Sigmoid colon (tissue), 4 donors: ENCODE measurements around the gene USP7.

DNA sequence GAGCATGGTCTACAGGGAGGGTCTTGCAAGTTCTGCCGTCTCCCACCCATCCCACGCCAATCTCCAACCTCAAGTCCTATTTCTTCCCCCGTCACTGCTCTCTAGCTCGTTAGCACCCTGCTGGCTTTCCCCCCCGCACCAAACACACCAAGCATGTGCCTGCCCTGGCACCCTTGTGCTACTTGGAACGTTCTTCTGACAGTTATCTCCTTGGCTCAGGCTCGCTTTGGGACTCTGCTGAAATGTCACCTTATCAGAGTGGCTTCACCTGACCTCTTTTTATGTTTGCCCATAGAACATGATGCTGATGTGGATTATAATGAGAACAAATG lies 21.9 kb downstream of the GLYR1 start:
- PRO-cap: no peak
- RAMPAGE, long total RNA, 4 experiments: no peak in any of the 4 experiments

DNA sequence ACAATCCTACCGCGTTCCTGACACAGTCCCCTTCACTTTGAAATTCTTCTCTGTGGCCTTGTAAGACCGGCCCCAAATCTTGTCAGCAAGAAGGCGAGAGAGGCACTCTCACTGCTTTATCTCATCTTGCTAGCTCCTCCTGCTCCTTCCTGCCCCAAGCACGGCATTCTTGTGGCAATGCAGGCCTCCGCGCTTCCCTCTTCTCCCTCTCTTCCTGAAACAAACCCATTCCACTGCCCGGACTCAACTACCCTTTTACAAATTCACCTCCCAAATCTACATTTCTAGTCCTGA lies 16.5 kb downstream of the GLYR1 start:
- PRO-cap: no peak
- RAMPAGE, long total RNA, 4 experiments: no peak in any of the 4 experiments

GRCh38 chr16:4880844-4881480 lies 33.7 kb downstream of the UBN1 start:
- PRO-cap: no peak
- RAMPAGE, long total RNA, 4 experiments: no peak in any of the 4 experiments

- PRO-cap: no peak
- RAMPAGE, long total RNA, 4 experiments: no peak in any of the 4 experiments
These were observed 40.7 kb downstream of the UBN1 start for GRCh38 chr16:4887949-4888364.

DNA sequence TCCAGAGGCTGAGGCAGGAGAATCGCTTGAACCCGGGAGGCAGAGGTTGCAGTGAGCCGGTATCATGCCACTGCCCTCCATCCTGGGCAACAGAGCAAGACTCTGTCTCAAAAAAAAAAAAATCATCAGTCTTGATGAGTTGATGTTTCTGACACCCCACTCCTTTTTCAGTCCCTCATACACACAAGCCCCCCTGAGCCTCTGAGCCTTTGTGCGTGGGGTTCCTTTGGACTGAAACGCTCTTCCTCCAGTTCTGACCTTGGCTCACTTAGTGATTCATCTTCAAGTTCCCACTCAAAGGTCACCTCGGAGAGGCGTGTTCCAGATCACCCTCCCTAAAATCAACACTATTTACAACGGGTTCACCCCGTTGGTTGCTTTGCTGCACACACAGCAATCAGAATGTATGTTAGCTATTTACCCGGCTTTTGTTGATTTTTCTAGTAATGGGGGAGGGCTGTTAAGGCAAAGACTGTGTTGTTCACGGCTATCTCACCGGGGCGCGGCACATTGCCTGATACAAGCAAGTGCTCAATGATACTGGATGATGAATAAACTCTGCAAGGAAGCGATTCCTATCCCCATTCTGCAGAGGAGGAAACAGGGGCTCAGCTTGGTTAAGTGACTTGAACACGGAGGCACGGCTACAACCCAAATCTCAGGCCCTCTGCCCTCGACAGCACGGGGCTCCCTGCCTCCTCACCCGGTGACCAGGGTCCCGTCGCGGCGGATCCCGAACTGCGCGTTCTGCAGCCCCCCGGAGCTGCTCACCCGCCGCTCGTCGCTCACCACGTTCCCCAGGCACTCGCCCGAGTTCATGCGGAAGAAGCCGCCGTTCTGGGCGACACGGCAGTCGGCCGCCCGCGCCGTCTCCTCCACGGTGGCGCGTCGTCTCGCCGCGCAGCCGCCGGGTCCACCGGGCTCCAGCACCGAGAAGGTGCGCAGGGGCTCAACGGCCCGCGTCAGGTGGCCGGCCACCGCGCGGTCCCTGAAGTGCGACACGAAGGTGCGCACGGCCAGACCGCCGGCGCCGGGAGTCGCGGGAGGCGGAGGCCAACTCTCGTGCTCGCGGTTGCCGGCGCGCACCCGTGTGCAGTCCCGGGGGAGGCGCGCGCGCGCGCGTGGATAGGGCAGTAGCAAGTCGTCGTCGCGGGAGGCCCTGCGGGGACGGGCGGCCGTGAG lies 774 bp downstream of the NAGPA start:
- PRO-cap: no peak
- RAMPAGE, long total RNA, 4 experiments: start-site peak on the minus strand in 1 of 4 experiments, centred at position 947 of the sequence, 6 reads per replicate

DNA sequence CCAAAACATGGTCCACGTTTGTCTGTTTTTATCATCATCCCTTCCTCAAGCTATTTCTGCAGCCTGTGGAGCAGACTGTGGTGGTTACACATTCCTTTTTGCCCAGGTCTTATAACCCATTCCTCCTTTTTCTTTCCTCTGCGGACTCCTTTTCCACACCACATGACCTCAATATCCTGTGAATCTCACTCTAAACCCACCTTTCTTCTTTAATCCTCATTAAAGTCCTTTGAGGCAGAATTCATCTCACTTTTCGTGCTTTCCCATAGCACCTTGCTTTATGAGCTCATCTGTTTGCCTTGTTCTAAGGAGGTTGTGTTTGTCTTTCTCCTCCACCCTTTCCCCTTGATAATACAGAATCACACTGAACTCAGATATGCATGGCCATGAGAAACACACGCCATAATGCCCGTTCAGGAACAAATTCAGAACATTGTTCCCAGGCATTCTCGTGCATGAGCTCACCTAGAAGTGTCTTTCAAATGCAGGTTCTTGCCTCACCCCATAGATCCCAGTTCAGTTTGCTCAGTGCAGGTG lies 71.3 kb downstream of the TMEM114 start:
- PRO-cap: no peak
- RAMPAGE, long total RNA, 4 experiments: no peak in any of the 4 experiments

DNA sequence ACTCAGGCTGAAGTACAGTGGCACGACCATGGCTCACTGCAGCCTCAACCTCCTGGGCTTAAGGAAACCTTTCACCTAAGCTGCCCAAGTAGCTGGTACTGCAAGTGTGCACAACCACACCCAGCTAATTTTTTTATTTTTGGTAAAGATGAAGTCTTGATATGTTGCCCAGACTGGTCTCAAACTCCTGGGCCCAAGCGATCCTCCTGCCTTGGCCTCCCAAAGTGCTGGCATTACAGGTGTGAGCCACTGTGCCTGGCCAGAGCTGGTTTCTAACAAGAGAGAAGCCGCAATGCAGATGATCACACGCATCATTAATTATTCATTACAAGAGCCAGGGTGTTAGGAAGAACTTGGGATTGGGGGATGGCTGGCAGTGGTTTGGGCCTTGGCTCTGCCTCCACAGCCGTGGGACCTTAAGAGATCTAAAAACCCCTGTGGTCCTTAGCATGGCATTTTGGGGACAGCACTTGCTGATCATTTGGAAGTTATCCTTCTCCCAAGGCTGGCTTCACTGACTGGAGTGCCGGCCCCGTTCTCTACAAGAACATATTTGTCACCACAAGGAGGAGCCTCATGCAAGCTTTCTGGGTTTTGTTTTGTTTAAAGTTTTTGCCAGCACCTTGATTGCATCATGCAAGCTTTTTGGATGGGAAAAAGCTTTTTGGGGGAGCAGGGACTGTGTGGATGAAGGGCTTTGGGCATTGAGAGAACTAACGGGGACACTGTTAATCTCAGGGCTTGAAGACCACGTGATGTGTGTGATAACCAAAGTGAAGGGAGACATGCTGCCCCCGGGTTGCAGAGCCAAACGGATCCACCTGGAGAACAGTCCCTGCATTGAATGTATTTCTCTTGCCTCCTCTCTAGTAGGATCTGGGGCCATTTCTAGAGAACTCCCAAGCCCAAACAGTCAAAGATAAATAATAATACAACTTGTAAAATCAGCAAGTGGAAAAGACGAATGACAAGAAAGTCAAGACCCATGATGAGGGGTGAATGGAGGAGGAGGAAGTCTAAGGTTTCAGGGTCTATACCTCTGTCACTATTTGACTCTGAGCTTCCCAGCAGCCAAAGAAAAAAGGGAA lies 17.5 kb downstream of the TMEM114 start:
- PRO-cap: no peak
- RAMPAGE, long total RNA, 4 experiments: no peak in any of the 4 experiments

DNA sequence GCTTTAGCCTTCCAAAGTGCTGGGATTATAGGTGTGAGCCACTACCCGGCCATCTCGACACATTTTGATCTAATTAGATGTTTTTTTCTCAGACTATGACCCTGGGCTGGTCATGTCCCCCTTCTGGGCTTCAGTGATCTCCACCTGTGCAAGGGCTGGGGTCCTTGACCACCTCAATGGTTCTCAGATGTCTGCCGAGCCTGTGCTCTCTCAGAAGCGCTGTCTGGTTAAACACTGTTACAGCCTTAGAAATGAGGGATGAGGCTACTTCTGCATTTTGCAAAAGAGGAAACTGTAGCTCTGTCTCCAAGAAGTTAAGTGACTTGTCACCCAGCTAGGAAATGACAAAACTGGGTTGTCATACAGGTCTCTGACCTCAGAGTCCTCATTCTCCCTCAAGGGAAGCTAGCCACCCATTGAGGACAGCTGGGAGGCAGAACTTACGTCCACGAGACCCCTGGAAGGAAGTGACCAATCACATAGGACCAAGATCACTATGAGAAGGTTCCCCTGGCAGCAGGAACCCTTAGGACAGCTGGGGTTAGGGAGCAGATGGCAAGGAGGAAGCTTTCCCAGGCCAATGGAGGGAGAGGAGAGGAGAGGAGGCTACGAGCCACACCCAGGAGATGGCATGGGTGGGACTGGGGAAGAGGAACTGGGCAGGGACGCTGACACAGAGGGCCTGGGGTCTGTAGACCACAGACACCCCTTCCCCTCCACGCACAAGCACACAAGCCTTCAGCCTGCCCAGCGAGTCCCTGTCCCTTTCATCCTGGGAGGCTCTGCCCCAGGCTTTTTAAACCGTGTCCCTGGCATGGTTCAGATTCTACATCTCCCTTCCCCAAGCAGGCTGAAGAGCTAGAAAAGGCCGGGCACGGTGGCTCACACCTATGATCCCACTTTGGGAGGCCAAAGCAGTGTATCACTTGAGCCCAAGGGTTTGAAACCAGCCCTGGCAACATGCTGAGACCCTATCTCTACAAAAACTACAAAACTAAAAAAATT lies 11.3 kb downstream of the METTL22 start:
- PRO-cap: no peak
- RAMPAGE, long total RNA, 4 experiments: no peak in any of the 4 experiments

DNA sequence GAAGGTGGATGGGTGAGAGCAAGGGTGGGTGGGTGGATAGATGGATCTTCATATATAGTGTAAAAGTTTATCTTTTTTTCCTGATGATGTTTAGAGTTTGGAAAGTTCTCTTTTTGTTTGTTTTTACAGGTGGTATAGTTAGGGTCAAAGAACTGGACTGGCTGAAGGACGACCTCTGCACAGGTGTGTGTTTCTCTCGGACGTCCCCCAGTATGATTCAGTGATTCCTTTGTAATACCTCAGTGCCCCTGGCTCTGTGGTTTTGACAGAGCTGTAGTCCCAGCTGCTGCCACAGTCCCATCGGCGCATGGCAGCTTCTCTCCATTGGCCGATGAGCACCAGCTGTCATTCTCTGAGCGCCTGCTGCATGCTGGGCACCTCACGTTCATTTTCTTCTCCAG lies 19.5 kb downstream of the METTL22 start:
- PRO-cap: no peak
- RAMPAGE, long total RNA, 4 experiments: no peak in any of the 4 experiments

DNA sequence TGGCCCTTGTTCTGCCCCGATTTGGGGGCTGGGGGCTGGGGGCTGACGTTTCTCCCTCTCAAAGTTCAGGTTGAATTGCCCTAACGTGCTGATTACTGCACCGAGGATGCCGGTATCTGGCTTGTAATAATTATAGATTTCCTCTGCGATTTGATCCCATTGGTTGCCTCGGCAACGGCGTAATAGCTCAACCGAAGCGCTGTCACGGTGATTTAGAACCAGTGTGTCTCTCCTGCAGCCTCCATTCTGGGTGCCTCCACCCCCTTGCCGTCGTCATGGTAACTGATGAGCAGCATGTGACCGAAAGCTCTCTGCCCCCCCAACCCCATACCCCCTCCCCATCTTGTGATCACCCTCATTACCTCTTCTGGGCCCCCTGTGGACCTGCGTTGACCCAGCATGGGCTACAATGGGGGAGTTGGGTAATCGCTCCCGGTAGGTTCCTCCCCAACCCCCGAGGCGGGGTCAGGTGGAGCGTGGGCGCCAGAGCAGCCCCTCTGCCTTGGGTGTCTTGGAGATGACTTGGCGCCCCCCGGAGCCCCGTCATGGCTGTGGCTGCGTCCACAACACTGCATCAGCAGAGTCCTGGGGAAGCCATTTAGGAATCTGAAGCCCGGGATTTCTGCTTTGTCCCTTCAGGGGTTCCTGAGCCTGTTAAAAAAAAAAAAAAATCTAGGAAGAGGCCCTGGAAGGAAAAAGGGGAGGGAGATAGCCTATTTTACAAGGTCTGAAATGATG lies 38.4 kb downstream of the ABAT start:
- PRO-cap: no peak
- RAMPAGE, long total RNA, 4 experiments: no peak in any of the 4 experiments

GRCh38 chr16:8781745-8782422 lies 15.6 kb downstream of the TMEM186 start:
- PRO-cap: no peak
- RAMPAGE, long total RNA, 4 experiments: no peak in any of the 4 experiments

DNA sequence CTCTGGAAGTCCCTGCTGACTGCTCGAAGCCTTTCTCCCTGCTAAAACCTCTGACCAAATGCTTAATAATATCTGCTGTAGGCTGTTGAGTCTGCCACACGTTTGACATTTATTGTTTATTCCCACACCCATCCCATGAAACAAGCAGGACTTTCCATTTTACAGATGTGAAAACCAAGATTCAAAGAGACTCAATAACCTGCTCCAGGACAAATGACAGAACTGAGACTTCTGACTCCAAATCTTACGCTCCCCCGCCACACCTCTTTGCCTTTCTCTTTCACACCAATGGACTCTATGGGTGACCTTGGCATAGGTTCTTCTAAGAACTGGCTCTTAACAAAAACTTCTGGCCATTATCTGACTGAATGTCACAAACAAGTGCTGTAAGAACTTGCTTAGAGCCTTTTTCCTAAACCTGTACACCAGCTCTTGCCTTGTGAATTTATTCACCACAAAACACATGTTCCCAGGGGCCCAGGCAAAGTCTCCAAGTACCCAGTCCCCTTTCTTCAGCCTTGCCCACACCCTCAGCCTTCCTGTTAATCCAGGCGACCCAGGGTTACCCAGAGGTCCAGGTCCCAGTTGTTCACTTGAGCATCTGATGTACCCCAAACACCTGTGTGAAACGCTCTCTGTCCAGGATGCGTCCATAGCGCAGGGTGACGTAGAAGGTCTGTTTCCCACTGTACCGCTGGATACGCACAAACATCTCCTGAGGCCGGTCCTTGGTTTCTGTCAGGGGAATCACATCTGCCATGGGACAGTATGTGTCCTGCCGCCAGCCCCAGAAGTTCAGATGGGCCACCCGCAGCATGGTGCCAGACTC lies 1.9 kb downstream of the TMEM186 start:
- PRO-cap: no peak
- RAMPAGE, long total RNA, 4 experiments: no peak in any of the 4 experiments

DNA sequence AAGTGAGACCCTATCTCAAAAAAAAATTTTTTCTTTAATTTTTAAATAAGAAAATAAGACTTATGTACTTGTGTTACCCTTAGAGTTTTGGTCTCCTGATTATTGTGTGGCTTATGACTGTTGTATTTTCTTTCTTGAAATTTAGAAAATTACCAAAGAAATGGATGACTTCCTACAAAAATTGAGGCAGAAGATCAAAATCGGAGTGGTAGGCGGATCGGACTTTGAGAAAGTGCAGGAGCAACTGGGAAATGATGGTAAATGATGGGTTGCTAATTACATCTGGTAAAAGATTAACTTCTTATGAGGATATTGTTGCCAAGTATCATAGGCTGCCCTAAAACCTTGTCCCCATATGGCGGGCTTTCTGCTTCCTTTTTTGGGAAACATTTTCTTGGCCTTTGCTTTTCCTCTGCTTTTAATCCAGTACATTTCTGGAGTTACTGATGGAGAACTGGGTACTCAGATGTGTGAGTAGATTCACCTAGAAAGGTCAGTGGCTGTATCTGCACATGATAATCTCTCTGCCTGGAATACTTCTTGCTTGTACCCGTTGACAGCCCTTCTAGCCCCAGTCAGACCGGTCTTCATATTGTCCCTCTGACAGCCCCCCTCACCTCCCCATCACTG lies 4.1 kb downstream of the PMM2 start:
- PRO-cap: no peak
- RAMPAGE, long total RNA, 4 experiments: no peak in any of the 4 experiments

- PRO-cap: no peak
- RAMPAGE, long total RNA, 4 experiments: no peak in any of the 4 experiments
These were observed 34.4 kb downstream of the PMM2 start for GRCh38 chr16:8831818-8832587.

- PRO-cap: no peak
- RAMPAGE, long total RNA, 4 experiments: no peak in any of the 4 experiments
These were observed 16.9 kb downstream of the CARHSP1 start for GRCh38 chr16:8851767-8852520.

- PRO-cap: no peak
- RAMPAGE, long total RNA, 4 experiments: no peak in any of the 4 experiments
These were observed 13.4 kb downstream of the CARHSP1 start for GRCh38 chr16:8855170-8855989.

GRCh38 chr16:8898234-8898703 lies 16.1 kb downstream of the LITAFD start:
- PRO-cap: no peak
- RAMPAGE, long total RNA, 4 experiments: no peak in any of the 4 experiments

- PRO-cap: no peak
- RAMPAGE, long total RNA, 4 experiments: no peak in any of the 4 experiments
These were observed 40.3 kb downstream of the LITAFD start for GRCh38 chr16:8922483-8922812.

DNA sequence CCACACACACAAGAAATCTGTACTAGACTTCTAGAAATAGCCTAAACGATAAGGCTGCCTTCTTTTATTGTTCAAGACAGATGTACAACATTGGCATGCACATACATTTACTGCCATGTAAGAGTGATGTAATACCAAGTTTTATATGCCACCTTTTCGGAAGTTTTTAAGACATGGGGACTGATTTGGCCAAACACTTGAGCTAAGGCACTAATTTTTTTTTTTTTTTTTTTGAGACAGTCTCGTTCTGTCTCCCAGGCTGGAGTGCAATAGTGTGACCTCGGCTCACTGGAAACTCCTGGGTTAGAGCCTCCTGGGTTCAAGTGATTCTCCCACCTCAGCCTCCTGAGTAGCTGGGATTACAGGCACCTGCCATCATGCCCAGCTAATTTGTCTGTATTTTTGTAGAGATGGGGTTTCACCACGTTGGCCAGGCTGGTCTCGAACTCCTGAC lies 28.7 kb downstream of the USP7 start:
- PRO-cap: no peak
- RAMPAGE, long total RNA, 4 experiments: no peak in any of the 4 experiments

- PRO-cap: unidirectional peak, minus-strand start at chr16:8963882
- RAMPAGE, long total RNA, 4 experiments: no peak in any of the 4 experiments
These were observed at the start of gene USP7 for GRCh38 chr16:8963099-8964175. Gene USP7 (minus strand): TSS chr16:8963906.